Vagina (tissue), 1 donor: ENCODE data around the gene CIB2.

DNA sequence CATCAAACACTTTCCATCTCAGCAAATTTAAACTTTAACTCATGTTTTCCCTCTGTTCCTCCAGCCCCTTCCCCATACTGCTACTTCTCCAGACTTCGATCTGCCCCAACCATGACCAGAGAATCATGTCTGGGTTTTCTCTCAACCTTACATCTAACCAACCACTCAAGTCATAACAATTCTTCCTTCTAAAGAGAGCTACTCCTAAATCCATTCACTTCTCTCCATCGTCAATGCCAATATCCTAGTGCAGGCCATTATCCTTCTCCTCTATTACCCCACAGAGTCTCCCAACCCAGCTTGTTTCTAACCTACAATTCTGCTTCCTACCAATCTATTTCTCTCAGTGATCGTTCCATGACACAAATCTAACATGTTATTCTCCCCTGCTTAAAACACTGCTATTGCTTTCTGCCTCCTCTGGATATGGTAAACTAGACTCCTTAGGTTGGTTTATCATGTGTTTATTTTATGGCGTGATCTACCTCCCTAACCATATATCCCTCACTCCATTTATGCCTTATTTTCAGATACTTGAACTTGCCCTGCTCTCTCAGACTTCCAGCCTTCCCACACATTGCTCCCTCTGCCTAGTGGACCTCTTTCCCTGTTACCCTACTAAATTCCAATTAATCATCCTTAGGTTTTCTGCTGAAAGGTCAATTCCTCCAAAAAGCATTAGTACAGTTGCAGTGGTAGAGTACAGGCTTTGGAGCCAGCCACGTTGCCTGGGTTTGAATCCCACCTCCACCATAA is 10.8 kb downstream of the ETFA start:
- PRO-cap: no peak
- RAMPAGE, long total RNA: no peak

DNA sequence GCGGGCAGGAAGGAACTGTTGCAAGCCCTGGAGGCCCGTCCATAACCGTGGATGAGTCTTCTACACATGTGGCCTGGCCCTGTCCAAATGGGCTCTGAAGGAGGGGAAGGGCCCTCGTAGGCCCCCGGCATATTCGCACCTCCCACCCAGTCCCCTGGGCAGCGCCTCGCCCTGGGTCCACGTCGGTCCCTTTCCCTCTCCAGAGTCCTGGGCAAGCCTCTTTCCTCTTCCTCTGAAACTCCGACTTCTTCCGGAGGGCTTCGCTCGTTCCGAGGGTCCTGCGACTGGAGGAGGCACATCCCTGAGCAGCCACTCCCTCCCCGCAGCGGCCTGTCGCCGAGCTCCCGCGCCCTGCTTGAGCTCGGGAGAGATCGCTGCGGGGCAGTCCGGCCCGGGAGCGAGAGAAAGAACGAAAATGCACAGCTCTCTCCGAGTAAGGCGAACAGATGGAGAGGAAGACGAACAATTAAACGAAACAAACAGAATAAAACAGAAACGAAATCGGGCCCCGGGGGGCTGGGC is 3.2 kb downstream of the ISL2 start:
- PRO-cap: no peak
- RAMPAGE, long total RNA: no peak

- PRO-cap: unidirectional peak, plus-strand start at chr15:76341372
- RAMPAGE, long total RNA: no peak
Measured at GRCh38 chr15:76341092-76341752, 4.6 kb downstream of the ISL2 start.

GRCh38 chr15:76345744-76346973 is 9.6 kb downstream of the ISL2 start:
- PRO-cap: unidirectional peak, minus-strand start at chr15:76346805
- RAMPAGE, long total RNA: no peak

GRCh38 chr15:76902489-76902872 is 2.7 kb downstream of the SCAPER start:
- PRO-cap: no peak
- RAMPAGE, long total RNA: no peak

- PRO-cap: no peak
- RAMPAGE, long total RNA: no peak
Measured at GRCh38 chr15:76904230-76905077, 686 bp downstream of the SCAPER start.

DNA sequence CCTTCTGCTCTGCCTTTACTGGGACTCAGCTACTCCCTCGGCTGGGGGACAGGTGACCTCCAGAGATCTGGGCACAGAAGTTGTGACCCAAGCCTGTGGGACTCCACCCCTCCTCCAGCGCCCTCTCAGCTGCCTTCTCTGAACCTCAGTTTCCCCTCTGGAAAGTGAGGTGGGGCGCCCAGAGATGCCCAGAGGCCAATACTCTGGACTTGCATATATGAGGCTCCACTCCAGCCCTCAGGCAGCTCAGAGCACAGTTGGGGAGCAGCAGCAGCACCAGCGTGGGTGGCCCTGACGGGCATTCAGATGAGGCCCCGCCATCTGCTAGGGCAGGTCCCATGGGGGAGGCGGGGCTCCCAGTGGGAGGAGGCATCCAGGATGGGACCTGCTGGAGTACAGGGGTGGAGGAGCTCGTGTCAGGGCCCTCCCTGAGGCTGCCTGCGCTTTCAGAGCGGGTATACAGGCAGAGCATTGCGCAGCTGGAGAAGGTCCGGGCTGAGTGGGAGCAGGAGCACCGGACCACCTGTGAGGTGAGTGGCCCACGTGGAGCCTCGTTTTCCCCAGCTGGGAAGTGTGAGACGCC is 35.2 kb downstream of the PSTPIP1 start:
- PRO-cap: no peak
- RAMPAGE, long total RNA: no peak

DNA sequence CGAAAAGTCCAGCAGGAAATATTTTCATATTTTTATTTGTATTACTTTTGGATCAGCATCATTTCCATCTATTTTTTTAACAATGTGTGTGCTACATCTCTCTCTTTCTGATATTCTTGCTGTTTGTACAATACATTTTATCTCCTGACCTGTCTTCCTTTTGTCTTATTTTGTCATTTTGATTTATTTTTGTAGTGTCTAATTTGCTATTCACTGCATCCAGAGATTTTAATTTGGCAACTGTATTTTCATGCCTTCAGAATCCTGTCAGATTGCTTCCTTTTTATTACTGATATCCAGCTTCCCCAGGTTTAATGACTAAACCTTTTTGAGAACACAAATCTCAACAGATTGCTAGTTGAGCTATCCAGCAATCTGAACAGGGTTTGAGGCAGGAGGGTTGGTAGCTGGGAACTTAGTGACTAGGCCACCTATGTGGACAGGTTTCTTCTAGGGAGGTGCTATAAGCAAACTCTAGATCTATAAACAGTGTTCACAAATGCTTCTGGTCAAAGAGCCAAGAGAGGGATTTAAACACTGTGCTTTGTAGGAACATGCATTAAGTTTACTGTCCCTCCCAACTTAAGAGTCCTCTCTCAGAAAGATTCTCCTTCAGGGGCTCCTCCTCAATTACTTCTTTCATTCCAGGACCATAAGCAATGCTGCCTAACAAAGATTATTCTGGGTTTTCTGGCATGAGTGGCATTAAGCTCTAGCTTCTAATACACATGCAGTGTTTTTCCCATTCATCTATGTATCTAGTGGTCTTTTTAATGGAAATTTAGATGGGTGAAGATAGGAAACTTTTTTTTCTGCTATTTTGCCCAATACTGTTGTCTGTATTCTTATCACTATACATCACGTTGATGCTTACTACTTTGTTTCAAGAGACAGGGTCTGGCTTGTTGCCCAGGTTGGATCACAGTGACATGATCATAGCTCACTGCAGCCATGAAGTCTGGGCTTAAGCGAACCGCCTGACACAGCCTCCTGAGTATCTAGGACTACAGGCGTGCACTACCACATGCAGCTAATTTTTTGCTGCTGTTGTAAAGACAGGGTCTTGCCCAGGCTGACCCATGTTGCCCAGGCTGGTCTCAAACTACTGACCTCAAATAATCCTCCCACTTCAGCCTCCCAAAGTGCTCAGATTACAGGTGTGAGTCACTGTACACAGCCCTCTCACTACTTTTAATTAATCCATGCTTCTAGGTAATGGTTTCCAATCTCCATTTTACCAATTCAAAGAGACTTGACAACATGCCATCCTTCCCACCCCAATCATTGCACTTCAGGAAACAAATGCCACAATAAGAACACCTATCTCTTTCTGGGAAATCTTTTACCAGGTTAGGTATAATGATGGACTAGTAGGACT is 84.8 kb downstream of the PEAK1 start:
- PRO-cap: no peak
- RAMPAGE, long total RNA: no peak

DNA sequence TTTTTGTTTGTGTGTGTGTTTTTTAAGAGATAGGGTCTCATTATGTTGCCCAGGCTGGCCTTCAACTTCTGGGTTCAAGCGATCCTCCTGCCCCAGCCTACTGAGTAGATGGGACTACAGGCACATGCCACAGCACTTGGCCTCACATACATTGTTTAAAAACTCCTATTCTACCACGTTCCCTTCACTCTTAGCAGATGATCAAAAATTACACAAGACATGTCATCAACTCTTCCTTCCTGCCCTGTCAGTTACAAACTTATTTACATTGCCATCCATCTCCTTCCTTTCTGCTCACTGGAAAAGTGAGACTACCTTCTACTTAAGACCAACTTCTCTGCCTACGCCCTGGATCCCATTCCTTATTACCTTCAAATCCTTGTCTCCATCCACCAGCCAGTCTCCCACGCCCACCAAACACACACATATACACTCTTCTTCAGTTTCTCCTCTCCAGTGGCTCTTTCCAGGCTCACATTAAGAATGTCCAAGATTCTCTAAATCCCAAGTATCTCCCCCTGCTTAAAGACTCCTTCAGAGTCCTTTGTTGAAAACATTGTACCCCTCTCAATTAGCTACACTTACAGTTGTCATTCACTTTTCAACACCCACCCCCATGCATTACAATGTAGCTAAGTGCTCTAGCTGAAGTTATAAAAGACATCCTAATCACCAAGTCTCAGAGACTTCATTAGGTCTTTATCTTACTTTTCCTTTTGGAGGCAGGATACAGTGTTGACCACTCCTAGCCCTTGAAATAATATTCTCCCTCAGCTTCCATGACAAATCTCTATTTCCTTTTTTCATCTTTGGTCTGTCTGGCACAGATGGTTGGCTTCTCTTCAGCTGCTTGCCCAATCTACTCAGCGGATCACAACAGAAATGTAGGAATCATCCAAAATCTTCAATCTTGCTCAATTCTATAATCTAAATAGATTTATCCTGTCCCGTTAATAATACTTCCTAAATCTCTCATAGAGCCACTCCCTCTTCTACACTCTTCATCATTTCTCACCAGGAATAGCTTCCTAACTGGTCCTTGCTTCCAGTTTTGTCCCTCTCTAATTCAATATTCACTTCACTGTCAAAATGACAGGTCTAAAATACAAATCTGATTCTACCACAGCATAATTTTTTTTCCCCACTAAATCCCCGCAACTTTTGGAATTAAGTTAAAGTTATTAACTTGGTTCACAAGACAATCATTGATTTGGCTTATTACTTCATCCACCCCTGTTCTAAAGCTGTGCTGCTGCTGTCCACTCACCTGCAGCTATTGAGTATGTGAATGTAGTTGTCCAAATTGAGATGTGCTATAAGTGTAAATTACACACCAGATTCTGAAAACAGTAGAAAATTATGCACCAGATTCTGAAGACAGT is 4.0 kb downstream of the PEAK1 start:
- PRO-cap: no peak
- RAMPAGE, long total RNA: start-site peak on the minus strand centred at position 123 of the sequence, 87 bp wide, 6 reads; start-site peak on the minus strand centred at position 749 of the sequence, 150 bp wide, 6 reads

DNA sequence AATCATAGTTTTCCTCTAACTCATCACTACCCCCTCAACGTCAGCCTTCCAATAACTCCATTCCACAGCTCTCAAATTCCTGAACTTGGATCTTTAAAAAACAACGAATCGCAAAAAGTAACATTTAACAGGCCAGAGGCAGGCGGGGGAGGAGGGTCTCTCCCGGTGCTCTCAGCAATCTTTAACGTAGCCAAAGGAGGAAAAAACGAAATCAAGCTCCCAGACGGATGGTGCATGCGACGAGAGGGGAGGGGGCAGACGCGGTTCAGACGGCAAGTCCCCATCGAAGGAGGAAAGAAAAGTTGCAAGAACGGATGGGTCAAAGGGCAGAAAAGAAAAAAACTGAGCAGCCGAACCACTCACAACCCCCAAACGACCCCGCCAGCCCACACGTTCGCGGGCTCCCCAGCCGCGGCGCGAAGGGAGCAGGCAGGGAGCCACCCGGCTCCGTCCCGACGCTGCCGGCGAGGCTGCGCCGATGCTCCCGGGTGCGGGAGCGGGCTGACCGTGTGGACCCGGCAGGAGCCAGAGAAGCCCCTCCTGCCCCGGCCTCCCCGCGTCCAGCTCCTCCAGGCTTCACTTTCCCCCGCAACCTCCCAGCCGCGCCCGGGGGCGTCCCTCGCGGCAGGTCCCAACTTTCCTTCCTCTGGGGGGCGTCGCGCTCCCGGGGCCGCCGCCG is 705 bp downstream of the PEAK1 start:
- PRO-cap: no peak
- RAMPAGE, long total RNA: start-site peak on the minus strand centred at position 352 of the sequence, 352 bp wide, 8 reads

- PRO-cap: unidirectional peak, minus-strand start at chr15:77755873
- RAMPAGE, long total RNA: no peak
Measured at GRCh38 chr15:77755660-77756114, 123.0 kb upstream of the LINGO1 start.

DNA sequence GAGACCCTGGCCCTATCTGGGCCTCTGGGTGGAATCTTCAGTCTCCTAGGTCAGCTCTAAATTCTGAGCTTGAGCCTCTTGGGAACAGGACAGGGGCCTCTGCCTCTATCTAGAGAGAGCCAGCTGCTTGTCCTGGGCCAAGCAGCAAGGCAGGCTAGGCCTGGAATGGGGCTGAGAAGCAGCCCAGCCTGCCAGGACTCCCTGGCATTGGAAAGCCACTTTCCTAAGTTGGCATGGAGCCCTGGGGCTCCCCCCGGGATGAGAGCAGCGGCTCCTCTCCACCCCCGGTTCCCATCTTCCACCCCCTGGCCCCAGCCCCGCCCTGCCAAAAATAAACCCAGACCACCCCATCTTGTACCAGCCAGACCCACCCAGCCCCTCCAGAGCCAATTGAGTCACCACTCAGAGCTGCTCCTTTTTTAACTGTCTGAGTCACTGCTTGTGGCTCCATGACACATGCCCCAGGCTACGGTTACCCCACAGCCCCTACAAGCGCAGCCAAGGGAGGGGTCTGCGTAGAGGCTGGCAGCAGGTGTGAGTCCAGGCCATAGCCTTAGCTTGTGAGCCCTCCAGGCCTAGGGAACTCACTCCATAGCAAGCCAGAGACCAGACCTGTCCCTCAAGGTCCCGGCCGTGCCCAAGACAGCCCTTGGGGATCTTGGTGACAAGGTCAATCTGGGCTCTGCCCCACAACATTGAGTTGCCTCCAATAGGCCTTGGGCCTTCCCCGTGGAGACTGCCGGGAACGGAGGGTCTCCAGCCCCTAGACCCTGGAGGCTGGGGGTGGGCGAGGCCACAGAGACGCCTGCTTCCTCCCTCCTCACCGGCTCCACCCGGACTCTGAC is 189.7 kb downstream of the TBC1D2B start:
- PRO-cap: no peak
- RAMPAGE, long total RNA: no peak

- PRO-cap: unidirectional peak, plus-strand start at chr15:77994348
- RAMPAGE, long total RNA: no peak
Measured at GRCh38 chr15:77993909-77994553, 83.5 kb downstream of the TBC1D2B start.

GRCh38 chr15:78004537-78005864 is 72.5 kb downstream of the TBC1D2B start:
- PRO-cap: no peak
- RAMPAGE, long total RNA: no peak

DNA sequence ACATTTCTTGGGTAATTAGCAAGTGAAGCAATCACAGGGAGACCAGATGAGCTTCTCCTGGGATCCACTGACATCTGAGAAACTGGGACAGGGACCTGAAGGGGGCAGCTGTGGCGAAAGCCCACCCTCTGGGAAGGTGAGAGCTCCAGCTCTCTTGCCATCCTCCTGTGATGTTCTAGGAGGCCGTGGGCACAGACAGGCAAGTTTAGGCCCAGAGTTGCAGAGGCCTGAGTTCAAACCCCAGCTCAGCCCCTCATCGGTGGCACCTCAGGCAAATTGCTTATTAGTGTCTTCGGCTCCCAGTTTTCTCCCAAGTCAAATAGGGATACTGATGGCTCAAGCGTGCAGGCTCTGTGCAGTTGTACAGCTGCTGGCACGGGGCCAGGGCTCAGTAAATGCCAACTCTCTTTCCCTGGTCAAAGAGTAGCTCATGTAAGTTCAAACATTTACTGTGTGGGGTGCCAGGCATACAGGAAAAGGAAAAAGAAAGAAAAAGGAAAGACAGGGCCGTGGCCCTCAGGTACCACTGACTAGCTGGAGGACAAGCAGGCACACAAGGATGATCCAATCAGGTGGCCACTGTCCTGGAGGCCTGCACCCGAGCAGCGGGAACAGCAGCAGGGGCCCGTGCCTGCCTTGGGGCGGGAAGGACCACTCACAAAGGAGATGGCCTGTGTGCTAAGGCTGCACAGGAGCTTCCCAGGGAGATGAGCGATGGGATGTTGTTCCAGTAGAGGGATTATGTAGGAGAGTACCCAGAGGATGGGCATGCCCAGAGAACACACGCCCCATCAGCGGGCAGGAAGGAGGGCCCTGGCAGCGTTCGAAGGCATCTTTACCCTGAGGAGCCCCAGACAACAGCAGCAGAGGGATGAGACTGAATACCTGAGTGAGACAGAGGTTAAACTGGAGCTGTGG is 70.9 kb downstream of the TBC1D2B start:
- PRO-cap: no peak
- RAMPAGE, long total RNA: no peak

DNA sequence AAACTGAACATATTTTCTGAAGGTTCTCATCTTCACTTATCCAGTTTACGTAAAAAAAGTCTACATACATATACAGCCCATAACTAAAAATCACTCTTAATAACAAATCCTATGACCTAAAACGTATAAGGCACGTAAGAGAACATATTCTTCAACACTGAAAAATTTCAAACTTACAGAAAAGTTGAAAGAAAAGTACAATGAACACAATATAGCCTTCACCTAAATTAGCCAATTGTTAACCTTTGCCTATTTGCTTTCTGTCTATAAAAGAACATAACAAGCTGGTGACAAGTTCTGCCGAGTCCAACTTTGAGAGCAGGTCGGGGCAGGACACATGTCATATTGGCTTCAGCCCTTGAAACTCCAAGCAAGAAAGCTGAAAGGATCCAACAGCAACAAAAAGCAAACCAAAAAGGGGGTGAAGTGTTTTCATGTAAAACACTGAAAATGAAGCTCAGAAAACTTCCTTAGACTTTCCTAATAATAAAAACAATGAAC is 59.1 kb downstream of the TBC1D2B start:
- PRO-cap: no peak
- RAMPAGE, long total RNA: no peak

DNA sequence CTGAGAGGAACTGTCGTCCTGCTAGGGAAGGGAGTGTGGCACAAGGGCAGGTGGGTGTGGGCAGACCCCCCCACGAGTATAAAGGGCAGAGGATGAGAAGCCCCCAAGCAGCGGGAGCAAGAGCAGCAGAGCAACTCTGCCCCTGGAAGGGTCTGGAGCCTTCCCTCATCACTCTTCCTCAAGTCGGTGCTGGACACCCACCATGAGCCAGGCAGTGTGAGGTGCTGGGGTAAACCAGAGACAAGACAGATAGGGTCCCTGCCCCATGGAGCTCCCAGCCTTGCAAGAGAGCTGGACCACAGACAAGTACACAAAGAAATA is 39.6 kb downstream of the TBC1D2B start:
- PRO-cap: no peak
- RAMPAGE, long total RNA: no peak

- PRO-cap: bidirectional peak, plus-strand start at chr15:78131646, minus-strand start at chr15:78131391
- RAMPAGE, long total RNA: no peak
Measured at GRCh38 chr15:78130834-78132147, at the start of gene CIB2. TSS of gene CIB2 (minus strand) at chr15:78131445.

- PRO-cap: no peak
- RAMPAGE, long total RNA: no peak
Measured at GRCh38 chr15:78454728-78455427, 16.9 kb downstream of the IREB2 start.

DNA sequence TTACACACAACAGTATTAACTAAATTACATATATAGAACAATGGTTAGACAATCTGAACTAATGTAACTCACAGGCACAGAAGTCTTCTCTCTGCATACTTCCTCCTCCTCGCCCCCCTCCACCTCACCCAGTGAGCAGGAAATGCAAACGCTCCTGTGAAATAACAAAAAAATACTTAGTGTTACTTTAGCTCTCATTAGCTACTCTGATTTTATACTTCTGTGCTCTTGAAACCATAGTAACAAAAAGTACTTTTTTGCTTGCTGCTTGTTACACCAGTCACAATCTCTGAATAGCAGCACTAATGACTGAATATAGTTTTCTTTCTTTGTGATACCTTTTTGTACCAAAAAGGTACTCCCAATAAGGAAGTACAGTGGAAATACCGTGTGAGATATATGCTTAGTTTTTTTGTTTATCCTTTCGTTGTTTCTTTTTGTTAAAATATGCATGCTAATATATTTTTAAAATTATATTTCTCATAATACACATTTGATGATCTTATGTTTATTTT is 23.6 kb downstream of the IREB2 start:
- PRO-cap: no peak
- RAMPAGE, long total RNA: no peak